CD14-positive monocyte (primary cell): ENCODE measurements around a stretch of chr12.

- CAGE, long polyA plus RNA: no peak
Observed at GRCh38 chr12:89453177-89453628, 71.4 kb downstream of the GALNT4 start.

GRCh38 chr12:89540503-89541104 lies 14.8 kb upstream of the POC1B start:
- CAGE, long polyA plus RNA: no peak

DNA sequence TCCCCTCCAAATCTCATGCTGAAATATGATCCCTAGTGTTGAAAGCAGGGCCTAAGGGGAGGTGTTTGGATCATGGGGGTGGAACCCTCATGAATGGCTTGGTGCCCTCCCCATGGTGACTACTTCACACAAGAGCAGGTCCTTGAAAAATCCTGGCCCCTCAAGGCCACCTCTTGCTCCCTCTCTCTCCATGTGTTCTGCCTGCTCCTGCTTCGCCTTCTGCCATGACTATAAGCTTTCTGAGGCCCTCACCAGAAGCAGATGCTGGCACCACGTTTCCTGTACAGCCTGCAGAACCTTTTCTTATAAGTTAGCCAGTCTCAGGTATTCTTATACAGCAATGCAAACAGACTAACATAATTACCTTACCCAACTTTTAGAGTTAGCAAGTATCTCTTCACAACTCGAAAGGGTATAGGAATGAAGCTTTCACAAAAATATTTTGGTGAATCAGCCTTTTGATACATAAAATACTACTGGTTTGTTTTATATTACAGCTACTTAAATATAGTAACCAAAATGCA lies 67.9 kb downstream of the ATP2B1 start:
- CAGE, long polyA plus RNA: no peak

- CAGE, long polyA plus RNA: no peak
Observed at GRCh38 chr12:89708427-89708559, 345 bp downstream of the ATP2B1 start.

DNA sequence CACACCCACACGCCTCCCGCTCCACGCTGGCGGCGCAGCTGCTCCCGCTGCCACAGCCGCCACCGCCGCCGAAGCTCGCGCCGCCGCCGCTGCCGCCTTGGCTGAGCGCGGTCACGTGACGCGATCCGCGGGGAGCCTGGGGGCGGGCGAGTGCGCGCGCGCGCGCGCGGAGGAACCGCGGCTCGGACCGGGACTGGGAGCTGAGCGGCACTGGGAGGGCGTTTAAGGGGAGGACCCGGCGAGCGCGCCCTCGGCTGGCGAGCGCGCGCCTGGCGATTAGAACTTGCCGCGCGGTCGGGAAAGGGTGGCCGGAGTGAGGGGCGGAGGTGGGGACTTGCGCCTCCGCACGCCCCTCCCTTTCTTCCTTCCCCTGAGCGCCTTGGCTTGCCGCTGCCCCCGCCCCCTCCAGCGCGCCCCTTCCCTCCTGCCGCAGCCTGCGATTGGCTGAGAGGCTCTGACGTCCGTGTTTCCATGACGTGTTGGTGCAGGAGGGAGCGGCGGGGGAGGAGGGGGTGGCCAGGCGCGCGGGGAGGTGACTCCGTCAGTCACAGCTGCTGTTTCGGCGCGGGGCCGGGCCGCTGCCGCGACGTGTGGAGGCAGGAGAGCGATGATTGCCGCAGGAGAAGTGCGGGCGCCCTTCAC lies 730 bp upstream of the ATP2B1 start:
- CAGE, long polyA plus RNA: no peak

DNA sequence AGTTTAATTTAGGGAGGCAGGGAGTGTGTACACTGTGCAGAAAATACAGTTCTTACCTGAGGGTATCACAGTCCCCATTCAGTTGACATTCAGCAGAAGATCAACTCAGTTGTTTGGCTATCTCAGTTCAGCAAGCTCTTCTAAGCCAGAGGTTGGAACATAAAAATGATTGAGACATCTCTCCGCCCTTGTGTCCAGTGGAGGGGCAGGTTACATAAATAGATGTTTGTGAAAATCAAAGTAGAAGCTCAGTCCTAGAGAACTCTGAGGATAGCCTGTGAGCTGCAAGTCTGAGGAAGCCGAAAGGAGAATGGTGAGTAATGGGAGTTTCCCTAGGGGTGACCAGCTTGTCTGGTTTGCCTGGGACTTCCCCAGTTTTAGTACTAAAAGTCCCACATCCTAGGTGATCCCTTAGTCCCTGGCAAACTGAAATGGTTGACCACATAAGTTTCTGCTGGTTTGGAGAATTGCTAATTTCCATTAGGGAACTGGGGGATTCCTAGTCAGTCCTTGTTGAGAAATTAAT lies 251.4 kb upstream of the ATP2B1 start:
- CAGE, long polyA plus RNA: no peak

DNA sequence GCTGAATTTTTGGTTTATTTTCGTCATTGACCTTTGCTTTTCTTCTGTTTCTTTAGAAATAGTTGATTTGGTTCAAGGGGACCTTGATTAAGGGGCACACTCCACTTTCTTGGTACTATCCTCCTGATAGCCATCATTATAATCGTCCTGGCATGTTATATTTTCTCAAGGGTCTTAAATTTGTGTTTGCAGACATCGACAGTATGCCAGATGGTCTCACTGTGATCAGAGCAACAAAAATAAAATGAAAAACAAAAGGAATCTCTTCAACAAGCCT lies 105.6 kb downstream of the CCER1 start:
- CAGE, long polyA plus RNA: no peak

DNA sequence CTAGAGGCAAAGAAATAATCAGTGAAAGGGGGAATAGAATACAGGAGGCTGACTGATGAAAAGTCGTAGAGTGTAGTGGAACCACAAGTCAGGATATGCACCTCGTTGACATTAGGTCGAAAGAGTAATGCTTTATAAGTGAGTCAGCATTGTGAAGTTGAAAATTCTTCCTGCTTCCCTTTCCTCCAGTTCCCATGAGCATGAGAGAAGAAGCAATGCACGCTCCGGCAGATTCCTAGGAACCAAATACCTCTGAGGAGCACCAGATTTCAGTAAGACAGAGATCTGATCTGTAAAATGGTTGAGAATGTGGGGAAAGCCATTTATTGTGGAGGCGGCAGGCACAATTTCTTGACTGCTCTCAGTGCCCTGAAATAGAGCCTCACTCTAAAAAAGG lies 16.5 kb downstream of the CCER1 start:
- CAGE, long polyA plus RNA: no peak

DNA sequence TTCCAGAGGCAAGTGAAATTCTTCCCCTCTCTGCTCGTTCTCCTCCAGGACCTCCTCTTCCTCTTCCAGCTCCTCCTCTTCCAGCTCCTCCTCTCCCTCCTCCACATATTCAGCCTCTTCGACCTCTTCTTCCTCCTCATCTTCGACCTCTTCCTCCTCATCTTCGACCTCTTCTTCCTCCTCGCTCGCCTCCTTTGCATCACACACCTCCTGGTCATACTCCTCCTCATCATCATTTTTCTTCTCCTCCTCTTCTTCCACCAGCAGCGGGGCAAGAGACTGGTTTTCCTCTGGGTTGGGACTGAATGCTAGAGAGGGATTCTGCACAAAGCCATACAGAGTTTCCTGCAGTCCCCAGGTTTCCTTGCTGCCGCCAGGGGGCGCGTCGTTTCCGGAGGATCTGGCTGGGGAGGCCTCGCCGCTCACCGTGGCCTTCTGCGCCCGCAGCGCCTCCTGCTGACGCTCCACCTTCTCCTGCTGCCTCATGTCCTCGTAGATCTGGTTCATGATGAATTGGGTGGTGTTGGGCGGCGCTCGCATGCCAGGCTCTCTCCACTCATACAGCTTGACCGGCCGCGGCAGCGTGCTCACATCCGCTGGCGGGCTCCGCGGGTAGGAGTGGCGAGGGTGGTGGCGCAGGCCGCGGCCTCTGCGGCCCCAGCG lies 1.2 kb downstream of the CCER1 start:
- CAGE, long polyA plus RNA: no peak

- CAGE, long polyA plus RNA: no peak
Observed at GRCh38 chr12:91179322-91179899, 3.2 kb downstream of the DCN start.

DNA sequence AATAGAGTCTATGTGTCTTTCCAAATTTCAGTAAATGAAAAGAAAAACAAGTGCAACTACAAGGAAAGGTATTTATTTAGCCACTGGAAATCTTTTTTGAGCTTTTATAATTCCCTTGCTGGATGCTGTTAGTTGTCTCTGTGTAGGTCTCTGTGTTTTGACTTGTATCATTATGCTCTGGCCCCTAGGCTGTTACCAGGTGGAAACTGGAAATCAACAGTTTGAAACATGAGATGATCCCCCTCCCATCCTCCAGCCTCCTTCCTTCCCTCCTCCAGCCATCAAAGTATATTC lies 890 bp upstream of the DCN start:
- CAGE, long polyA plus RNA: no peak

GRCh38 chr12:91577734-91578174 lies 395.1 kb upstream of the DCN start:
- CAGE, long polyA plus RNA: no peak

DNA sequence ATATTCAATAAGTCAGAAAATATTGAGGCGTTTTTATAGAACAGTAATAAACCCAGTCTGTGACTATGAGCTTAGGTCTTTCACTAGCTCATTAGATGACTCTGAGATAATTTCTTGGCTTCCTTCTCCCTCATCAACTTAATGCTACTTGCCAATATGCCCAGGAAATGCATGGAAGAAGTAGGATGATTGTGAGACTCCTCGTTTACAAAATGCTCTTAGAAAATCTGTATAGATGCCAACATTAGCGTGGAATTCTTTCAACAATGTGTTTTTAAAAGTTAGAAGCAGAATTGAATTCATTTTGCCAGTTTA lies 424.7 kb downstream of the BTG1 start:
- CAGE, long polyA plus RNA: no peak

DNA sequence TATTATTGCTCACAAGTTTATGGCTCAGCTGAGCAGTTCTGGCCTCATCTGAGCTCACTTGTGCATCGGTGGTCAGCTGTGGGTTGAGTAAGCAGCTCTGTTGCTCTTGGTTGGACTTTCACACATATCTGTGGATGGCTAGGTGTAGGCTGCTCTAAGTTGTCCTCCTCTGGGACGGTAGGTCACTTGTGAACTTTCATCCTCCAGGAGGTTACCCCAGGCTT lies 162.7 kb downstream of the BTG1 start:
- CAGE, long polyA plus RNA: no peak

DNA sequence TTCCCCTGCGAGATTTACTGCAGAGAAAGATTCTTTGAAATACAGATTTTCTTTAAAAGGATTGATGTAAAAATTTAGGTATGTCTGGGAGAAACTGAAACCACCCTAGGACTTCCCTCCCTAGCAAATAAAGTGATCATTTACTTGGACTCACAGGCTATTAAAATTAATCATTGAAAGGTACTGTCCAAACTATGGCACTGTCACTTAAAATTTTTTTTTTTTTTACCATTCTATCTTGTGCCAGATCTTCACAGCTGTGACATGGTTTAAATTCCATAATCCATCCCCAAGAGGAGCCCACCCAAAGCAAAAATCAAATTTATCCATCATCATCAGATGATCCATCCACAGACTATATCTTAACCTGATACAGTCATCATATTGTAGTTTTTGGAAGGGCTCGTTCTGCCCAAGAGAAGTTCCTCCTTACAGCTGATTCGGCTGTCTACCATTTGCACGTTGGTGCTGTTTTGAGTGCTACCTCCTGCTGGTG lies 1.9 kb downstream of the BTG1 start:
- CAGE, long polyA plus RNA: no peak

GRCh38 chr12:92144572-92145480 lies 820 bp downstream of the BTG1 start:
- CAGE, long polyA plus RNA: no peak

DNA sequence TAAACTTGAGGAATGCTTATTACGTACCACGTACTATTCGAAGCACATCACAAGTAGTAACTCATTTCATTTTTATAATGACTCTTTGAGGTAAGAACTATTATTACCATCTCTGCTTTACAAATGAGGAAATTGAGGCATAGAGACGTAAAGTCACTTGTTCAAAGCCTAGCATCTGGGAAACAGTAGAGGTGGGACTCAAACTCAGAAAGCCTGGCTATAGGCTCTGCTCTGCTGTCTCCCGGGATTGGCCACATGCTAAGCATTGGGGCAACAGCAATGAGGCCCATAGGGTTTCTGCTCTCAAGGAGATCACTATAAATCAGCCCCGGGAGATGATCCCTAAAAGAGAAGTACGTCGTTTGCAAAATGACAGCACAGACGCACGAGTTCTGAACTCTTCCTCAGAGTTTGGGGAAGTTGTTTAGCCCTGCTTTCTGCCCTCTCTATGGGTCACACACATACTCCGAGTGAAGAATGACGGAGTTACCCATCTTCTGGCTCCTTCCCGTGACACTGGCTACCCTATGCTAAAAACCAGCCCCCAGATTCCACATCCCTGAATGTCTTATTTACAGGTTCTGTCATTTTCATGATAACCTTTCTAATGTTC lies 258.1 kb upstream of the PLEKHG7 start:
- CAGE, long polyA plus RNA: no peak

DNA sequence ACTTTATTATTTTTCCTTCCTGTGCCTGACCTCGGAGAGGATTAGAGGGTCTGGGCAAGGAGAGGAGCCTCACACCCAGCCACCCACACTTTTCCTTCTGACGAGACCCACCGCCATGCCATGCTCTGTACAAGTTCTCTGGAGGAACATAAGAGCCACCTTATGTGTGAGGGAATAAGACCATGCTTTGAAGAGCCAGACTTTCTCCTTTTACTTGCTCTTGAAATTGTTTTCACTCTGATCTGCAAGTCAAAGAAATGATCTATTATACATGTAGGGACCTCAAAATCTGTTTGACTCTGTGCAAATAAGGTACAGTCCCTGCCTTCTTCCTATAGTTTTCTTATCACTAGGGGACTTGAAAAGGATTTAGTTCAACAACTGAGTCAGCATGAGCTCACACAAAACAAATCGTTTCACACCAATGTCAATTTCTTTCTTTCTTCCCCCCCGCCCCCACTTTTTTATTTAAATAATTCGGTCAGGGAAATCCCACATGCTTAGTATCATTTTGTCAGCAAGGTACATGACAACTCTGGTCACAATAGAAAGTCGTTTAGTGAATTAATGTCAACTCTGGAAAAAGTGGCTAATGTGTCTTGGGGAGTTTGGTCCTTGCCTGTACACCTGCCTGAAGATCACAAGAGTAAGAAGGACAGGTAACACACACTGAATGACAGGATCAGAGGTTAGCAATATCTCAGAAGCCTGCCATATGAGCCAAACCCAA lies 232.3 kb upstream of the PLEKHG7 start:
- CAGE, long polyA plus RNA: no peak

DNA sequence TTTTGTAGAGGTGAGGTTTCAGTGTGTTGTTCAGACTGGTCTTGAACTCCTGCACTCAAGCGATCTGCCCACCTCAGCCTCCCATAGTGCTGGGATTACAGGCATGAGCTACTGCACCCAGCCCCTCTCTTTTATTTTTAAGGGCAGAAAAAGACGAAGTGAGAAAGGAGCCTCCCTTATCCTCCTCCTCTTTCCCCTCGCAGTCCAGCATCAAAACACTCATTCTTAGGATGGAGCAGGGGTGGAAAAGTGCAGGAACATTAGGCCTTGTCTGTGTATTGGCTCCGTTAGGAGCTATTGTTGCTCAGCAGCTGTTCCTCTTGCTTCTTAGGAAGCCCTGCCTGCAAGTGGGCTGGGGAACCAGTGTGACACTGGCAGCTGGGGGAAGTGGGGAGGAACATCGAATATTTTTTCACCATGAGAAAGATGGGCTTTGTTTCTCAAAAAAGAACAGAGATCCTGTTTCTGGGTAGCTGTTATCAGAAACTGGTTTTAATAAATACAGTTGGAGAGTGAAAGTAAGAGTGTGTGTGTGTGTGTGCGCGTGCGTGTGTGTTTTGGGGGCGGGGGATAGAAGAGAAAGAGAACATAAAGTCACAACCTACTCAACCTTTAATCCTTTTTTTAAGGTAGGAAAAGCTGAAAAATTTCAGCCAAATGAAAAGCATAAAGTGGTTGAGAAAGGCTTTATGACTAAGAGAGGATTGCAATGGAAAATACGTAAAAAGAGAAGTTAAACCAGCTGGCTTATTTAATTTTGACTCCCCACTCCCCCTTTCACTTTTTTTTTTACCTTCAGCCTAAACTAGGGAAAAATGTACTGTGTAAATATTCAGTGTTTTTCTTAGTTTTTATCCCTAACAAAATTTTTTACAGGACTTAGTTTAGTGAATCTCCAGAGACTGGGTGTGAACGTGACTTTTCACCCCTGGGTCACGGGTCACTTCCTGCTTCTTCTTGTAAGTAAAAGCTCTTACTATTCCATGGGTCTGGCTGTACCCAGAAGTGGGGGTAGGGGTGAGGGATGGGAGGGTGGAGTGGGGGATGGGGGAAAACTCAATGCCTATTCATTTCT lies 197.2 kb upstream of the PLEKHG7 start:
- CAGE, long polyA plus RNA: no peak

DNA sequence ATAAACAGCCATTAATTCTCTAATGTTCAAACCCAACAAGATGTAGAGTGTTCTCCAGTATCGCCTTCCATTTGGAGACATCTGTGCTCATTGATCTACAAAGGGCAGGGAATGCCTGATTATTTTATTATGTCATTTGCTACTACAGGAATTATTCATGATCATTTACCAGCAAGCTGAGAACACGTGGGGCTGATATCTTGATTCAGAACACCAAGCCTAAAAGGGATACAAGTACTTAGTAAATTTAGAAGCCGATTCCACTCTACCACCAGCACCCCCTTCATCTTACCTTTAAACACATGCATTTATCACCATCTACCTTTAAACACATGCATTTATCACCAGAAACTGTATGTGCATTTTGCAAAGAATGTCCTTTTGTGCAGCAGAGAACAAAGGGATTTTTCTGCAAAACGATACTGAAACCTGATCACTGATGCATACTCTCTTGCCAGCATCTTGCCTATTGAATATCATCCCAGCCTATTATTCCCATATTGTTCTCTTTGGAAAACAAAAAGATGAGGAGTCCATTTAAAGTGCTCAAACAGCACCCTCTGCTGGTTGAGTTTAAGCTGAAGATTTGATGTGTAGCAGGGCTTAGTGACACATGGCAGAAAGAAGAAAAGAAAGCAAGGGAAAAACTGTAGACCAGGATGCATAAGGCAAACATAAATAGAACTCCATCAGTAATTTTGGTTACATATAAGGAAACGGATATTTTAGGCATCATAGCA lies 132.6 kb upstream of the PLEKHG7 start:
- CAGE, long polyA plus RNA: no peak